ENCODE measurements around a stretch of chr13.

DNA sequence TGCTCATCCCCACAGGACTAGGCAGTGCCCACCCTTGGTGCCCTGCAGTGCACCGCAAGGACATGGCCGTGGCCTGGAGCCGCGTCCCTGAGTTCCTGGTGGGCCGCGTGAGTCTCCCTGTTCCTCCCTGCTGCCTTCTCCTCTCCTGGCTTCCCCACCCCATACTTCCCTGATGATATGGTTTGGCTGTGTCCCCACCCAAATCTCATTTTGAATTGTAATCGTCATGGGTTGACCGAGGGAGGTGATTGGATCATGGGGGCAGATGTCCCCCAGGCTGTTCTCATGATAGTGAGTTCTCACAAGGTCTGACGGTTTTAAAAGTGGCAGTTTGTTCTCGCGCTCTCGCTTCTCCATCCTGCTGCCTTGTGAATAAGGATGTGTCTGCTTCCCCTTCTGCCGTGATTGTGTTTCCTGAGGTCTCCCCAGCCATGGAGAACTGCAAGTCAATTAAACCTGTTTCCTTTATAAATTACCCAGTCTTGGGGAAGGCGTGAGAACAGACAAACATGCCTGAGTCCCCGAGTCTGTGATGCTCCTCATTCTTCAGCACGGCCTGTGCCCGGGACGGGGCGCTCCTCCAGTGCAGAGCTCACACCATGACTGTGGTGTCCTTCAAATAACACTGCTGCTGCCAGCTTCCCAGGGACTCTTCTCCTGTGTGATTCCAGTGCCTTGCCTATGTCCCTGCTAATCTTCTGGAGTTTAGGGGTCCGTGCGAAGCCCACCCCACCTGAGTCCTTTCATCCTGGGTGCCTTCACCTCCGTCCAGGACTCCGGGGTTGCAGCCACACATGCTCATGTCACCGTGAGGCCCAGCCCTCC is 31.4 kb upstream of the TFDP1 start:
- PRO-cap: no peak
- RAMPAGE, long total RNA: no peak

DNA sequence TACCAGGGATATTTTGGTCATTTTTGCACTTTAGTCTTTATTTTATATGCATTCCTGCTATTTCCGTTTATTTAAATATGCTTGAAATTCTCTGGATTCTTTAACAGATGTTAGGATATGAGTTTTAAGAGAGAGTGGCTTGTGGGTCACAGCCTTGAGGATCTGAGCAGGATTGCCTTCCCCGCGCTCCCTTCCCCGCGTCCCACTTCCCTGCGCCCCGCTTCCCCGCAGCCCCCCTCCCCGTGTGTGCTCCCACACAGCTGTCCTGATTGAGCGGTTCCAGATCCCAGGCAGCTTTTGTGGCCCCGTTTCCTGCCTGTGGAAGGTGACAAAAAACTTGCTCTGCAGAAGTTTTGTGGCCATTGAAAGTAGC is 31.7 kb downstream of the ATP4B start:
- PRO-cap: no peak
- RAMPAGE, long total RNA: no peak

- PRO-cap: unidirectional peak, minus-strand start at chr13:113837780
- RAMPAGE, long total RNA: no peak
Measured at GRCh38 chr13:113837051-113838321, 26.4 kb downstream of the GAS6 start.

- PRO-cap: no peak
- RAMPAGE, long total RNA: no peak
Measured at GRCh38 chr13:113848705-113849308, 15.1 kb downstream of the GAS6 start.

GRCh38 chr13:113855283-113855899 is 8.5 kb downstream of the GAS6 start:
- PRO-cap: no peak
- RAMPAGE, long total RNA: no peak

DNA sequence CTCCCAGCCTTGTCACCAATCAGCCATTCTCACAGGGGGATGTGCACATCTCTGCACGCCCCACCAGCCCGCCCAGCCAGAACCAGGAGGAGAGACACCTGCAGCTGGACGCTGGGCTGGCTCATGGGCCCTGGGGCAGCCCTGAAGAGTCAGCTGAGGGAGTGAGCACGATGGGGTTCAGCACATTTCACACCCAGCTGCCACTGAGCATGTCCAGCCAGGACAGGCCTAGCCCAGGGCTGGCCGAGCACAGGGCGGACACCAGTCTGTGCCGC is 8.2 kb upstream of the C13orf46 start:
- PRO-cap: no peak
- RAMPAGE, long total RNA: no peak

DNA sequence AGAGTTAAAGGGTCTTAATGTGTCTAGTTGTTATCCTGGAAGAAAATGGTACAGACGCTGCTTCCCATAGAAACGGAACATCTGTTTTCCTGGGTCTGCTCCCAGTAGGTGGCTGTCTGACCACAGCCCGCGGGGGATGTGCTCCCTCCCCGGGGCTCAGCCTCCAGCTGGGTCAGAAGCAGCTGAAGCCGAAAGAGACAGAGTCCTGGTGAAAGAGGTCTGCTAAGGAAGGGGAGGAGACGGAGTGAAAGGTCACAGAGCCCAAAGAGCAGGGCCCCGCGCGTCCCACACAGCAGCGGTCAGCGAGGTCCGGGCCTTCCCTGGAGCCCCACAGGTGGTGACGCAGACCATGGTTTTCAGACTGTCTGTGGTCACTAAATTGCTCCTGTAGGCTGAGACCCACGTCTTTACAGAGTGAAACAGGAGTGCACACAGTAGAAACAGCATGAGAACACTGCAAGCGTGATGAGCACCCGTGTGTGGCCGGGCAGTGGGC is 51.9 kb upstream of the C13orf46 start:
- PRO-cap: no peak
- RAMPAGE, long total RNA: no peak

DNA sequence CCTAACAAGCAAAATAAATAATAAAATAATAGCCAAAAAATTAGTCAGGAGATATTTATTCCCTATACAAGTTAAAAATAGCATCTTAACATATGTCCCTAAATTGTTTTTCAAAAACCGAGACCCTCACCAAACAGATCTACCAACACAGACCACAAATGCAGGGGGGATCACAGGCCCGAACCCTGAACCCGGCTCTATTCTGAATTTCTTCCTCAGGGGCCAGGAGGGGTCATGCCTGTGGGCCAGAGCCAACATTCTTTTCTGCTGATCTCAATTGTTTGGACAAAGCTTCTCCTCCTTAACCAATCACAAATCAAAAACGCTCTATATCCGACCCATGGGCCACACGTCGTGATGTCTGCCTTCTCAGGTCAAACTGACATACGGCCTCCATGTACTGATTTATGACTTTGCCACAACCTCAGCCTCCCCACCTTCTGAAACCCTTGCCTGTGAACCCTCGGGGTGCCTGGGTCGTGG is 58.2 kb upstream of the C13orf46 start:
- PRO-cap: no peak
- RAMPAGE, long total RNA: no peak

DNA sequence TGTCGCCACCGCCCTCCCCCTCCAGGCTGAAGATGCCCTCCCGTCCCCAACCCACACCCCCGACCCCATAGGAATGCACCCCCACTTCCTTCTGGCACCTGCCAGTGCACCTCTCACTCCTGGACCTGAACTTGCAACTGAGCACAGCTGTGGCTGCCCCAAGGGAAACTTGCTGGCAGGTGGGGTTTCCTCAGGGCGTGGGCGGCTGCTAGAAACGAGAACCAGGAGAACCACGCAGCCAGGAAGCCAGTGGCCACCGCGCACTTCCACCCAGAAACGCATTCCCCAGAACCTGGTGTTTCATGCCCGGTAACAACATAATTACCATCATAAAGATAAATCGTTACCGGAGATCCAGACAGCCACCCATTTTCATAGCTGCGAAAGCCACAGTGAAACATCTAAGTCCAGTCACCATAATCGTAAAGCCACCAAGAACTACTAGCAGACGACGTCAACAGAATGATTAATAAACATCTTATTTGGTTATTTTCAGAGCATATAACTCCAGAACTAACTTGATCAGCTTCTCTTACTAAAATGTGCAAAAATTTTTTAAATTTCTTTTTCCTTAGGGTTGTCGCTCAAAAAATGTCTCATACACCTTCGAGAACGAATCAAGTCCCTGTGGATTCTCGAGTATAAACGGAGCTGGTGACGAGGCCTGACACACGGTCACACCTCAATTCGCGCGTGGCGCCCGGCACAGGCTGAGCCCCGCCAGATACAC is 75.3 kb upstream of the C13orf46 start:
- PRO-cap: no peak
- RAMPAGE, long total RNA: no peak

DNA sequence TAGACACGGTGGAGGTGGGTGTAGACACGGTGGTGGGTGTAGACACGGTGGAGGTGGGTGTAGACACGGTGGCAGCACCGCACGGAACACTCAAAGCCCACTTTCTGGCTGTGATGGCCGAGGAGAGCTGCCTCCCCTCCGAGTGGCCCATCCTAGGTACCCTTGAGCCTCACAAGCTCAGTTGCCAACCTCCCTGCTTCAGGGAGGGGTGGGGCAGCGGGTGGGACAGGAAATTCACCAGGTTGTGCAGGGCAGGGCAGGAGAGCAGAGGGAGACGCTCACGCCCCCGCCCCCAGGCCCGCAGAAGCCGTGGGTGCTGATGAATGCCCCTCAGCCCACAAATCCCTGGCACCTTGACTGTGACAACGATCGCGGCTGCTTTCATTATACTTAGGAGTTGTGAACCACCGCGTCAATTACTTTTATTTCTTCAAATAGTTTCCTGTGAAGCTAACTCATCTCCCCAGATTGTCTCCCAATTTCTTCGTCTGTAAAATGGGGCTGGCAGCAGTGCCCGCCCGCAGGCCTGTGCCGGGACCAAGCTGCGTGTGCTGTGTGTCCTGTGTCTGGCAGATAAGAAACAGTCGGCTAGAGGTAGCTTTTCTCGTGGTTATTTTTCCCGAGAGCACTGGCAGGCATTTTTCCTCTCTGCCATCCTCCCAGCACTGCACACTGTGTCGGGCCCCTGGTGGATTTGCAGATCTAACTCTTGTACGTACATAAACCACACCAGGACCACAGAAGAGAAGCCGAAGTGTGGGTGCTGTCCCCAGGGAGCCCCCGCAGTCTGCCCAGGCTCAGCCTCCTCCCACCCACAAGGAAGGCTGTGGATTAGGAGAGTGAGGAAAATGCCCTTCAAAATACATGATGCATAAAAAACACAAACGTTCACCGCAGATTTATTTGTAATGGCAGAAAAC is 7.9 kb upstream of the RASA3 start:
- PRO-cap: no peak
- RAMPAGE, long total RNA: no peak

- PRO-cap: no peak
- RAMPAGE, long total RNA: no peak
Measured at GRCh38 chr13:114148151-114149155, 16.0 kb upstream of the RASA3 start.

- PRO-cap: no peak
- RAMPAGE, long total RNA: no peak
Measured at GRCh38 chr13:114222433-114223176, 12.1 kb upstream of the CDC16 start.